H7 (cell line): ENCODE data around the gene TRIM46.

DNA sequence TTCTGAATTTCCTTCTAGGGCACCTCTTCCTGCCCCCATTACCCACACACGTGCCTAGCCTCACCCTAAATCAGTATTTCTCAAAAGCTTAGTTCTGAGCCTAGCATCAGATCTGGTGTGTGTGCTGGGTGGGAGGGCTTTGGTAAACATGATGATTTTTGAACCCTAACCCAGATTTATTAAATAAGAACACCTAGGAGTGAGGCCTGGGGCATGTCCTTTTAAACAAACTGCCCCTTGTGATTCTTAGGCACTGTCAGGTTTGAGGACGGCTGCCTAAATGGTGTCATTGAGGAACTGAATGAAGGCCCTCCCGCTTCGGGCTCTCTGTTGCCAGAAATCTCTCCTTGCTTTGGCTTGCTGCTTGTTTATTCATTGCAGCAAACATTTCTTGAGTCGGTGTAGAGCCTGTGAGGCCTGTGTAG lies 2.8 kb downstream of the IL6R start:
- RAMPAGE, long total RNA, result no peak

GRCh38 chr1:154419386-154419983 lies 14.3 kb downstream of the IL6R start:
- RAMPAGE, long total RNA, result no peak

DNA sequence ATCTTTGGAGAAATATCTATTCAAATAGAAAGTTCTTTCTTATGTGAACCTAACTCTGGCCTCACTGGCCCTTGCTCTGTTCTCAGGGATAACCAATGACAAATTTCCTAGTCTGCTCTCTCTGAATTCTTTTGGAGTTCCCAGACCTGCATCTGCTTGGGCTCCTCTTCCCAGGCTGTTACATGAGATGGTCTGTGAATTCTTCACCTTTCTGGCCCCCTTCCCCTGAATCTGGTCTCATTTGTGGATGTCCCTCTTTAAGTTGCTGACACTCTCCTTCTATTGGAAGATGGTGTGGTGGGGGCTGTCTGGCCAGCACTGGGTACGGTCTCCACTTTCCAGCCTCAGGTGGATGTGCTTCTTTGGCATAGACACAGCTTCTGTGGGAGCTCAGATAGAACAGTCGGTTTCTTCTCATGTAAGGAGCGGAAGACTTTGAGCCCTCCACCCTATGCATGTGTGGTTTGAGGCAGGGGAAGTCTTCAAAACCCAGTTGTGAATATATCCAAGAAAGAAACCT lies 35.9 kb downstream of the IL6R start:
- RAMPAGE, long total RNA, result no peak

GRCh38 chr1:154492971-154493773 lies 8.8 kb upstream of the TDRD10 start:
- RAMPAGE, long total RNA, result no peak

- RAMPAGE, long total RNA, result no peak
Observed at GRCh38 chr1:154555350-154555639, 3.2 kb downstream of the UBE2Q1 start.

GRCh38 chr1:154556371-154556914 lies 2.0 kb downstream of the UBE2Q1 start:
- RAMPAGE, long total RNA, result no peak

GRCh38 chr1:154585114-154585755 lies 17.7 kb downstream of the CHRNB2 start:
- RAMPAGE, long total RNA, result no peak

DNA sequence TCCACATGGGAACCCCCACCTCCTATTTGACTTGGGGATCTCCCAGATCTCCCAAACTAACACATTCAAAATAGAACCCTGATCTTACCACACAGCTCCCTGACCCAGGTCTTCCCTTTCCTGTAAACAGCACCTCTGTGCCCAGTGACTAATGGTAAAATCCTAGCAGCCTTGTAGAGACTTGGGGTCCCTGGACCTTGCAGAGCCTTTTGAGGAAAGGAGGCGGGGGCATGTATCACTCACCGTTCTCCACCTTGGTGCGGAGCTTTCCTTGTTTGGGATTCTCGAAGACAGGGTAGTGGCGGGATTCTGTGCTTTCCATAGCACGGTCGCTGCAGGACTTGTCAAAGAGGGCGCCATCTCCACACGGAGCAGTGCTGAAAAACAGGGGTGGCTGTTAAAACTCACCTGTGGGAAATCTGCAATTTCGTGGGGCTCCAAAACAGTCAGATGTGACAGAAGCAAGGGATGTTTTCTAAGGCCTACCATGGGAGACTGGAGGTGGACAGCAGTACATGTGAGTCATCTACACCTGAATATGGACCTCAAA lies 20.0 kb downstream of the ADAR start:
- RAMPAGE, long total RNA, result no peak

DNA sequence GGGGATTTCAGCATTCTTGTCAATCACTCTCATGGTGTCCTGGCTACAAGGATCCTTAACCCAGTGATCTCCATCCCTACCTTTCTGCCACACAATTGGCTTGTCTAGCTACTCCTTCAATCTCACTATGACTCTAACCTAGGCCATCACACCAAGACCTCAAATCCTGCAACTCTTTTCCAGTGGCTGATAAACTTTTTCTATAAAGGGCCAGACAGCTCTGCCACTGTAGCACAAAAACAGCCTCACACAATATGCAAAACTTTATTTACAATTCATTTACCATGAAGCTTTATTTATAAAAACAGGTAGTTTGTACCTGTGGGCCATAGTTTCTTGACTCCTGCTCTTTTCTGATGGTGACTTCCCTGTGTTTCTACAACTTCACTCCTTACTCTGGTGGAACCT lies 4.1 kb downstream of the ADAR start:
- RAMPAGE, long total RNA, result no peak

GRCh38 chr1:154936019-154936337 lies 541 bp downstream of the PMVK start:
- RAMPAGE, long total RNA, result no peak

GRCh38 chr1:155004457-155004898 lies 1.9 kb downstream of the ZBTB7B start:
- RAMPAGE, long total RNA, result no peak

DNA sequence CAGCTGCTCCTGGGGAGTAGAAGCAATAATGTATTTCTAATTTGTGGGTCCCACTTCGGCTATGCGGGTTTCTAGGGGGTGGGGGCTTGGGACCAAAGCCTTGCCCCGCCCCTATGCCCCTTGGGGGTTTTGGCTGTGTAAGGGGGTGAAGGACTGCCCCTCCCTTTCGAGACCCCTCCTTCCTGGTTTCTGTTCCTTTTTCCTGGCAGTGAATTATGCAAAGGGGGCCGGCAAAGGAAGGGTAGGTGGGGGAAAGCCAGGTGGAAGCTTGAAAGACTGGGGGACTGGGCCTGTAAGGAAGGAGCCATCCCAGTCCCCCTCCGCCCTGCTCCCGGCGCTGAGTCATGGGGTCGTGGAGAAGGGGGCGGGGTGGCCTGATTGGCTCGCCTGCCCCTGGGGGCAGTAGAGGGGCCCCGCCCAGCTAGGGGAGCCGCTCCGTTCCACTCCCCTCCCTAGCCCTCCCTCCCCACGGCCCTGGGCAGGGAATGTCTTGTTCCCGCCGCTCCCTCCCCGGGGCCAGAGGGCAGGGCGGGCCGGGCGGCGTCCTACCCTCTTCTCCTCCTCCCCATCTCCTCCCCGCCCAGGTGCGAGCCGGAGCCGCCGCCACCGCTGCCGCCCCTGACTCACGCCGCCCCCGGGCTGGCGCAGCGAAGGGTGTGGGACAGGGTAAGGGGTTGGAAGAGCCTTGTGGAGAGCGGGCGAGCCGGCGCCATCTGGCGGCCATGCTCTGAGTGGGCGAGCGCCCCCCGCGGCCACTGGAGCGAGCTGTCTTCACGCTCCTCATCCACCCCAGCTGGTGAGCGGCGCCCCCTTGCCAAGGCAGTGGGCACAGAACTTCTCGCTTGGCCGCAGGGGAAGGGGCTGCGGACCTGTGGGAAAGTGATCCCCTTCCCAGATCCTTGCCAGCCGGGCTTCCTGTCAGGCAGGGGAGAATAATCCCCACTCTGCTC lies 14.6 kb downstream of the ZBTB7B start:
- RAMPAGE, long total RNA, result no peak

DNA sequence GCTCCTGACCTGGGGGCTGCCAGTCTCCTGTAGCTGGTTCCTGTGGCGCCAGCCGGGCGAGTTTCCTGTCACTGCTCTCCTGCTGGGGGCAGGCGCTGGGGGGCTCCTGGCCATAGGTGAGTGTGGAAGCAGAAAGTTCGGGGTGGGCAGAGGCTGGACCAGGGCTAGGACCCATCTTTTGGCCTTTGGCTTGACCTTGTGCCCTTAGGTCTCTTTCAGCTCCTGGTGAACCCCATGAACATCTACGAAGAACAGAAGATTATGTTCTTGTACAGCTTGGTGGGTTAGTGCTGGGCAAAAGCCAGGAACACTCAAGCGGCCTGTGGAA lies 785 bp downstream of the DCST1 start:
- RAMPAGE, long total RNA, result no peak

DNA sequence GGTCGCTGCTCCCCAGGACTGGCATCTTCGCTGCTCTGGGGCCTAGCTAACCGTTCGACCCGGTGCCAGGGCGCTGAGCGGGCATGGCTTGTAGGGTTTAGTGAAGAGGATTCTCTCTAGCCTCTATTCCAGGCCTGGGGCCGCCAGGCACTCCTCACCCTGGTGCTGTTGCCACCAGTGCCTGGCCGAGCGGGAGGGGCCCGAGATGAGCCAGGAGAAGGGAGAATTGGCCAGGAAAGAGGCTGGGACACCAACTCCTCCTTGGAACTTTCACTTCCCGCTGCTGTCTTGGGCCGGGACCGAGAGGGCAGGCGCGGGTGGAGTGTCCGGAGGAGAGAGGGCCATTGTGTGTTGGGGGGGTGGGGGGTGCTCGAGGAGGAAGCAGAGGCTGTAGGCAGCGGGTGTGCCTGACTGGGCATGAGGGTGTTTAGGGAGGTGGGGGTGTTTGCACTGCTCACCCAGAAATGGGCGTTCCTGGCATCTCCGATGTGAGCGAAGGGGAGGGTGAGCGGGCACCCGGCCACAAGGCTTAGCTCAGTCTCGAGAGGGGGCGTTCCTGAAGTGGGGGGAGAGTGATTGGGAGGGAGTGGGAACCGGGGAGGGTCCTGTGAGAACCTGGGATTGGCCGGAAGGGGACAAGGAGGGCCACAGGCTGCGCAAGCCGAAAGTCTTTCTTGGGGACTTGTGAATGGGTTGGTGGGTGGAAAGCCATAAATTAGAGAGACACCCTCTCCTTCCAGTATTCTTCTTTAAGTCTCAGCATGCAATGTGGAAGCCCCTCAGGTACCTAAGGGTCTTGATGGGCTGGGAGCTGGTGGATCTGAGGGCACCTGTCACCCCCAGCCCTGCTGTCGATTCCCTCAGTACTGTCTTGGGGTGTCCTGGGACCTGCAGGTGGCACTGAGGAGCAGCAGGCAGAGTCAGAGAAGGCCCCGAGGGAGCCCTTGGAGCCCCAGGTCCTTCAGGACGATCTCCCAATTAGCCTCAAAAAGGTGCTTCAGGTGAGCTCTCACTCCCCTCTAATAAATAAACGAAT lies 979 bp downstream of the ADAM15 start:
- RAMPAGE, long total RNA, result no peak

GRCh38 chr1:155081560-155082357 lies 3.1 kb downstream of the EFNA3 start:
- RAMPAGE, long total RNA, result no peak

- RAMPAGE, long total RNA, result no peak
Observed at GRCh38 chr1:155105580-155106296, 21.9 kb upstream of the EFNA1 start.

GRCh38 chr1:155130936-155131743 lies 3.5 kb downstream of the EFNA1 start:
- RAMPAGE, long total RNA, result no peak

DNA sequence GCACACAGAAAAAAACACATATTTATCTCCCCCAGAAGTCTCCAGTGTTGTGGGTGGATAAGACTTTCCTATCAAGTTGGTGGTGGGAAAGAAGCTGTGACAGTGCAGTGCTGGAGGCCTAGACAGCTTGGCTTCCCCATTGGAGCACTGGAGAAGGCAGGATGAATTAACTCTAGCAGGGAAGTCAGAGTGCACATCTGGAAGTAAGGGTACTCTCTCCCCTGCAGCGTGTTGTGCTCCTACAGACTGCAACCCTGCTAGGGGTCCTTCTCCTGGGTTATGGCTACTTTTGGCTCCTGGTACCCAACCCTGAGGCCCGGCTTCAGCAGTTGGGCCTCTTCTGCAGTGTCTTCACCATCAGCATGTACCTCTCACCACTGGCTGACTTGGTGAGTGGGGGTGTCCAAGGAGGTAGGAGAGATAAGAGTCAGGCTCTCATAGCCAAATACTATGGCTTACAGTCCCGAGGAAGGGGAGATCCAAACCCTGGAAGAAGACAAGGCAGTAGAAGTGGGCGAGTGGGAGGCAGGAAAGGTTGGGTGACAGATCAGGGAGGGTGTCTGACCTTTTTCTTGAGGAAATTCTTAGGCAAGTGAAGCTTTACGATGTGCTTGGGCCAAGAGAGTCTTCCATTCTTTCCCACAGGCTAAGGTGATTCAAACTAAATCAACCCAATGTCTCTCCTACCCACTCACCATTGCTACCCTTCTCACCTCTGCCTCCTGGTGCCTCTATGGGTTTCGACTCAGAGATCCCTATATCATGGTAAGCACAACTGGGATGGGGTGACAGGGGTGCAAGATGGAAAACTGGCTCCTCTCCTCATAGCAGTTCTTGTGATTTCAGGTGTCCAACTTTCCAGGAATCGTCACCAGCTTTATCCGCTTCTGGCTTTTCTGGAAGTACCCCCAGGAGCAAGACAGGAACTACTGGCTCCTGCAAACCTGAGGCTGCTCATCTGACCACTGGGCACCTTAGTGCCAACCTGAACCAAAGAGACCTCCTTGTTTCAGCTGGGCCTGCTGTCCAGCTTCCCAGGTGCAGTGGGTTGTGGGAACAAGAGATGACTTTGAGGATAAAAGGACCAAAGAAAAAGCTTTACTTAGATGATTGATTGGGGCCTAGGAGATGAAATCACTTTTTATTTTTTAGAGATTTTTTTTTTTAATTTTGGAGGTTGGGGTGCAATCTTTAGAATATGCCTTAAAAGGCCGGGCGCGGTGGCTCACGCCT lies 2.1 kb downstream of the SLC50A1 start:
- RAMPAGE, long total RNA, result no peak

DNA sequence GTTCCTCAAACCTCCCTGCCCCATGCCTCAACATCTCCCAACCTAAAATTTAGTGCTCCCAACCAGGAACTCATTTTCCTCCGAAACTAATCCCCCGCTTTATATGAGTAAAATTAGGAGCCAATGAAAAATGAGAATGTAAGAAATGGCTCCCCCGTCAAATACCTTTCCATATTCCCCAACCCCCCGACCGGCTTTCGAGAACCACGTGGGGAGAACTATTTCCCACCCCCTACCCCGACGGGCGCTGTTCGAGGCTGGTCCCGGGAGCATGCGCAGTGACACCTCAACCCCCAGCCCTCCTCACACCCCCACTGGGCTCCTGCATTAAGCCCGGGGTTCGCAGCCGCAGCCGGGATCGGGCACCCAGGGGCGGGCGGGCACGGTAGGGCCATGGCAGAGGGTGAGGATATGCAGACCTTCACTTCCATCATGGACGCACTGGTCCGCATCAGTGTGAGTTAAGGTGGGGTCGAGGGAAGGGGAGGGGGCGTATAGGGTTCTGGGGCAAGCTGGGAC lies at the start of gene TRIM46:
Gene TRIM46, plus strand, starts transcription at position 276 of the 519 bp plus-strand sequence.
- RAMPAGE, long total RNA, result start-site peak on the plus strand centred at position 270 of the sequence, 78 bp wide, 9 reads

DNA sequence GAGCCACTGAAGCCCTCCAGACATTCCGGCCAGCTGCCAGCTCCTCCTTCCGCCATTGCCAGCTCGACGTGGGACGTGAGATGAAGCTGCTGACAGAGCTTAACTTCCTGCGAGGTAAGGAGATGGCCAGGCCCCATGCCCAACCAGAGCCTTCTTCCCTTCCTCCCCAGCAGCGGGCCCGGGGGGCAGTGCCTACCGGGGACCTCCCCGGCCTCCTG lies 4.8 kb downstream of the TRIM46 start:
- RAMPAGE, long total RNA, result no peak